Temporal lobe (tissue), 2 donors: ENCODE measurements around a stretch of chr22.

- RAMPAGE, long total RNA, result no peak
These were observed 491.4 kb downstream of the CRYBA4 start for GRCh38 chr22:27113124-27113689.

DNA sequence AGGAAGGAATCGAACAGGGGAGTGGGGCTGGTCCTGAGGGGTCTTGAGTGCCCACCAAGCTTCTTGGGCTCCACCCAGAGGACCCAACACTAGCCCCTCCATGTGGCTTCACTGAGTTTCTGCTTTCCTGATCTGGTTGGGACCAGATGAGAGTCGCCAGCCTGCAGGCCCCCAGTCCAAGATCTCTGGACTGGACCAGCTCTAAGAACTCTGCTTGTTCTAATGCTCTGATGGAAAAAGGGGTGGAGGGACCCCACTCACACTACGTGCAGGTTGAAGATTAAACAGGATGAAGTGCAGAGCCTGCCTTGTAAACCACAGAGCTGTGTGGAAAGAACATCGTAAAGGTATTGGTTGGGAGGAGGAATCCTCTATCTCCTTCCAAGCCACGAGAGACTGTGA lies 581.5 kb downstream of the MN1 start:
- RAMPAGE, long total RNA, result no peak

- RAMPAGE, long total RNA, result no peak
These were observed 428.4 kb downstream of the MN1 start for GRCh38 chr22:27372911-27373846.

- RAMPAGE, long total RNA, result no peak
These were observed 313.4 kb downstream of the MN1 start for GRCh38 chr22:27488258-27488462.

GRCh38 chr22:27488751-27489565 lies 312.6 kb downstream of the MN1 start:
- RAMPAGE, long total RNA, result no peak

- RAMPAGE, long total RNA, result no peak
These were observed 72.2 kb downstream of the MN1 start for GRCh38 chr22:27729197-27729898.

GRCh38 chr22:27744029-27744703 lies 57.4 kb downstream of the MN1 start:
- RAMPAGE, long total RNA, result no peak

GRCh38 chr22:27795848-27796641 lies 5.5 kb downstream of the MN1 start:
- RAMPAGE, long total RNA, result no peak

- RAMPAGE, long total RNA, result no peak
These were observed 2.9 kb downstream of the MN1 start for GRCh38 chr22:27798619-27799015.

DNA sequence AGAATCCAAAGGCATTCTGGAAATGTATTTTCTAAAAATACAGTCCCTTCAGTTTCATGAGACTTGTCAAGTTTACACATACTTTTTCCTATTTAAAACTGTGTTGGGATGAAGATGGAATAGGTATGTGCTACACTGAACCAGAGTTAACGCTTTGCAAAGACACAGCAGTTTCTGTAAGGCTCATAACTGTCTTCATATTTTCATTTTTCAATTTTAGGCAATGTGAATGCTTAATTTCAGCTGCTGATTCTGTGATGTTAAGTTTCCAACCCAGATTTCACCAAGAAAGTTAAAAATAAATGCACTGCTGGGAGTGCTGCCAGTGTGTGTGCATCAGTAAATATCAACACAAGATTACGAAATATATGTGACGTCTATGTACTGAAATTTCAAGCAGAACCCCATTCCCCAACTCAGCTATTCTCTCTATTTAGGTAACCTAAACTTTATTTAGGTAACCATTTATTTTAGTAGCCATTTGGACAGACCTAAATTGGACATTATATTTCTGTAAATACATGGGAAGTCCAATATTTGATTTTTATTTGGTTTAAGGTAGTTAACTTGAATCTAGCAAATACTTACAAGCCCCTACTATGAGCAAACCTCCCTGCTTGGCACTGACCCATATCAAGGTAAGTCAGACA lies 52.4 kb downstream of the PITPNB start:
- RAMPAGE, long total RNA, result no peak

- RAMPAGE, long total RNA, result no peak
These were observed 1.3 kb upstream of the PITPNB start for GRCh38 chr22:27920414-27920702.

GRCh38 chr22:27949161-27949879 lies 30.3 kb upstream of the PITPNB start:
- RAMPAGE, long total RNA, result no peak

GRCh38 chr22:27982390-27982845 lies 63.4 kb upstream of the PITPNB start:
- RAMPAGE, long total RNA, result no peak

DNA sequence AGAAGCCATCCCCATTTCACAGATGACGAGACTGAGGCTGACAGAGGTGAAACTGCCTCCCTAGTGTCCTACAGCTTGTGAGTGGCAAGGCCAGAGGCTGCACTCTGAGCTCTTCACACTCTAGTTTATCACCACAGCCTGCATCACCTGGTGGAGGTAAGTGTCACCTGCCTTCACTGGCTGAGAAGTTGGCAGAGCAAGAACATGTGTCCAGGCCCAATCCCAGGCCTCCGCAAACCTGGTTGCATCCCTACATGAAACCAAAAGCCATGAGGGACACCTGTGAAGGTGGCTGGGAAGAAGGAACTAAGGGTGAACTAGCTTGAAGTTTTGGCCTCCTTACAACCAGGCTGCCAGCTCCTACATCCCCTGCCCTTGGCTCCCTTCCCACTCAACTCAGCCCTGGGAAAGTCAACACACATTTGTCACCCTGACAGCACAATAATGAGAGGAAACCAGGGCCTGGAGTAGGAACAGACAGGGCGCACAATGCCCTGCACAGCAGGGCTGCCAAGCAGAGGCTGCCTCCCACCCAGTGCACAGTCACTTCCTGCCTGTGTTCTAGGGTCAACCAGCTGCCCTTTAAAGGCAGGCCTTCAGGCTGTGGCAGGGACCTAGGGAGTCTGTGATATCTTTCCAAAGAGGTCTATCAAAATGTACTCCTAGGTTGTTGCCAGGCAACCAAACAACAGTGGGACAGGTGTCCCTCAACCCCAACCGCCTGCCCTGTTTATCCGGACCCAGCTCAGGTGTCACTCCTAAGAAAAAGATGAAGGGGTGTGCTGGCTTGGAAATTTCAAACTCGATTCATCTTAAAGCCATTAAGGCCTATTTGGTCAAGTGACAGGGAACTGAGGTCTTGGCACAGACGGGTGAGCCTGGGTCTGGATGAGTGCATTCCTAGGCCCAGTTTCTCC lies 110.1 kb upstream of the PITPNB start:
- RAMPAGE, long total RNA, result no peak

- RAMPAGE, long total RNA, result no peak
These were observed 295.9 kb downstream of the TTC28 start for GRCh38 chr22:28383575-28384340.

- RAMPAGE, long total RNA, result no peak
These were observed 288.3 kb downstream of the TTC28 start for GRCh38 chr22:28391100-28392003.

DNA sequence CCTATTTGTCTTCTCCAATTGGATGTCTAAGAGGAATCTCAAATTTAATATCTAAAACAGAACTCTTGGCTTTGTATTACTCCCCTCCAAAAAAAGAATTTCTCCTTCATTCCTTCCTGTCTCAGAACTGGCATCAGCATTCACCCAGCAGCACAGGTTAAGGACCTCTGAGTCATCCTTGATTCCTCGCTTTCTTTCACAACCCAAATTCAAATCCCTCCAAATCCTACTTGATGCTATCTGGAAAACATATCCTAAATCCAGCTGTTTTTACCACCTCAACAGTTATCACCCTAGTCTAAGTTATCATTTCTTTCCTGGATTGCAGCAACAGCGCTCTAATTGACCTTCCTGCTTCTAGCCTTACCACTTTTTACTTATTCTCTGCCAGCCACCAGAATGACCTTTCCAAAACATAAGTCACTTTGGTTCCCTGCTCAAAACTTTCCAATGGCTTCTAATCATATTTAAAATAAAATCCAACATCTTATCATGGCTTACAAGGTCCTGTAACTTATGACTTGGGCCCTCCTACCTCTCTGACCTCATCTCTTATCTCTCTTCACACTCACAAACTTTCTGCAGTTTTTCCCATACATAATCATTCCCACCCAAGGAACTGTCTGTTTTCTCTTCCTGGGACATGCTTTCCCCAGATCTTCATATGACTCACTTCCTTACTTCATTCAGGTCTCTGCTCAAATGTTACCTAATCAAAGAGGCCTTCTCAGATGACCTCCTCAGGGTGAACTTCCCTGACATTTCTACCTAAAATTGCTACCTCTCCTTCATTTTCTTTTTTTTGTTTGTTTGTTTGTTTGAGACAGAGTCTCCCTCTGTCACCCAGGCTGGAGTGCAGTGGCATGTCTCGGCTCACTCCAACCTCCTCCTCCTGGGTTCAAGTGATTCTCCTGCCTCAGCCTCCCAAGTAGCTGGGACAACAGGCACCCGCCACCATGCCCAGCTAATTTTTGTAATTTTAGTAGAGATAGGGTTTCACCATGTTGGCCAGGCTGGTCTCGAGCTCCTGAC lies 119.4 kb downstream of the TTC28 start:
- RAMPAGE, long total RNA, result no peak

DNA sequence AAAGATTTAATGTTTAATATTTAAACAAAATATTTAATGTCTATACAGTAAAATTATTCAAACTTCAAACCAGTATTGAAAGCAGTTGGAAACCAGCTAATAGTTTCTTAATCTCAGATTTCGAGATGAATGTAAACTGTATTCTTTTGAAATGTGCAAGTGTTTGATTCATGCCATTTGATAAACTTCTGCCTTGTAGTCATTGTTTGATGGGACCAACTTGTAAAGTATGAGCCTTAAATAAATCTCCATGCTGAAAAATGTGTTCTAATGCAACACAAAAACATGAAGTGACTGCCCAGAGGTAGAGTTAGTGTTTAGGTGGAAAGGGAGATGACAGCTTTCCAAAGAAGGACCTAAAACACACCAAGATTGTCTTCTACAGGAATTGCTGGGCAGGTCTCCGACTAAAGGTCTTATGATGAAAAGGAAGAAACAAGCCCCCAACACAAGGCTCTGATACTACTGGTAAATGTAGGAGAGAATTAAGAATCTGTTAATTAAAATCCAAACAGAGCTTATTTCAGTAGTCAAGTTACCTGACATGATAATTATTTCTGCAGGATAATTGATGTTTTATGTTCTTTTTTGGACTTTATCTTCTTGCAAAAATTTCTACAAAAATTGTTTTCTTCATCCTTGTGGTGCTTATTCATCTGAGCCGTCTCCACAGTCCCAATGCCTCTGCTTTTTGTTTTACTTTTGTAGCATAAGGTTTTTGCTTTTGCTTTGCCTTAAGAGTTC lies 15.7 kb downstream of the CCDC117 start:
- RAMPAGE, long total RNA, result no peak

DNA sequence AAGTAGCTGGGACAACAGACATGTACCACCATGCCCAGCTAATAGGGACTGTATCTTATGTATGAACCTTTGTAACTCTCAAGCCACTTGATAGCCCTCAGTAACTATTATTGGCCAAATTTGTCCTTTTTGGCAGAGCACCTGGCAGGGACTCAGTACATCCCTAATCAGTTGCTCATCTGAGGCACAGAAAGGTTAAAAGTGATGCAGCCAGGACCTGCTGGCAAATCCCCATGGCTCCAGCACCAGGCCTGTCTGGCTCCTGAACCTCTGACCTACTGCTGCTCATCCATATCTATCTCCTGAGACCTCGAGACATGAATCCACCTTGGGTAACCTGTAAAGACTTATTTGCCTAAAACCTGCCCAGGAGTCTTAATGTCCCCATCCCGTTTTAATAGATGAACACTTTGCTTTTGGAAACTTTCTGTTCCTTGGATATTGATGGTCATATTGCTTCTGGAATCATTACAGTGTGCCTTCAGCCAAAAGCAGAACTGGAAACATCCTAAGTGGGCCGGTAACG lies 49.1 kb downstream of the CCDC117 start:
- RAMPAGE, long total RNA, result no peak

DNA sequence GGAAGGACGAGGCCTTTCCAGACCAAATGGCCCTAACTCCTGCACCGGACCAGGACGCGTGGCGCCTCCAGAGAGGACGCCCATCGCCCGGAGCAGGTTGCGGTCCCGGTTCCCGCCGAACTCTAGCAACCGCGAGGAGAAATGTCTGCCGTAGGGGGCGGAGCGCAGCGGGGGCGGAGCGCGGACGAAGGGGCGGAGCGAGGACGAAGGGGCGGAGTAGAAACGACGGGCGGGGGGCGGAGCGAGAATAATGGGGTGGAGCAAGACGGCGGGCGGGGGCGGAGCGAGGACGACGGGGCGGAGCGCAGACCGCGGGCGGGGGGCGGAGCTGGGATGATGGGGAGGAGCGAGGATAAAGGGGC lies 350 bp upstream of the ZNRF3 start:
- RAMPAGE, long total RNA, result no peak